GM19240 (cell line): ENCODE results near the genes POGK and TADA1.

GRCh38 chr1:163320987-163321292, 814 bp upstream of the NUF2 start:
- RRBS: no CpG with 5 or more reads among the region's 1 CpG

DNA sequence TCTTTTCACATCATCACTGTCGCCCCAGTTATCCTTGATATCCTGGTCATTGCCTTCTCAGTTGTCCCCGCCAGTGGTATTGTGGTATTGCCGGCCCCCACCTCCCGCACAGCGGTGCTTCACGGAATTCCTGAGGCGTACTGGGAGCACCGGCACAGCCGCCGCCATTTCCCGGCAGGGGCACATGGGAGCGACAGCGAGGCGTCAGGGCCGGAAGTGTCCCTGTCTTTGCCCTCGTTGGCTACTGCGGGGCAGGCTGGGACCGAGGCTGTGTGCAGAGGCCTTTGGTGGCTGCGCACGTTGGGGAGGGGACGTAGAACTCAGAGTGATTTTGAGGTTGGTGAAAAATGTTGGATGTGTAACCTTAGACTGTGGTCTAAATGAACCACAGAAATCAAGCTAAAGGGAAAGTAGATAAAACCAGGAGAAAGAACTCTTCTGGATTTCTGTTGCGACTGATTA, 101.3 kb downstream of the NUF2 start:
- RRBS: 92% methylated on average over 10 of the region's 22 CpGs

DNA sequence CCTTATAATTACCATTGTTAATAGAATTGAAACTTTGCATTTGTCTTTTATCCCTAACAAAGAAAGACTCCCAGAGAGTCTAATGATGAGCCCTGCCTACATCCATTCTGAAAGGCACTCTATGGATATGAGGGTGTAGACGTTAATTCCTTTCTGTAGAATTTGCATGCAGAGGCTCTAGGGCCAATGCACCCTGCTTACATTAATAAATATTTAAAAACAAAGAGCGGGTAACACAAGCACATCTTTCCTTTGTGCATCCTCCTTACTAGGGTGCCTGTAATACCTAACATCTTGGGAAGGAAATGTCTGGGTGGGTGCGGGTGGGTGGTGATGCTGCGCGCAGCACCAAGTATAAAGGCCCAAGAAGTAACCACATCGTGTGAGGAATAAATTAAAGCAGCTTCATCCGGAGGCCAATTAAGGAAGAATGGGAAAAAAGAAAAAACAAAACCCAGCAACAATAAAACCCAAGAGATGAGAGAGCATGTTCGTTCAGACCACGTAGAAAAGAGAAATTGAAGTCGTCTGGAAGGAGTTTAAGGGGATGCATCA, 16.7 kb downstream of the PBX1 start:
- RRBS: no CpG with 5 or more reads among the region's 10 CpGs

DNA sequence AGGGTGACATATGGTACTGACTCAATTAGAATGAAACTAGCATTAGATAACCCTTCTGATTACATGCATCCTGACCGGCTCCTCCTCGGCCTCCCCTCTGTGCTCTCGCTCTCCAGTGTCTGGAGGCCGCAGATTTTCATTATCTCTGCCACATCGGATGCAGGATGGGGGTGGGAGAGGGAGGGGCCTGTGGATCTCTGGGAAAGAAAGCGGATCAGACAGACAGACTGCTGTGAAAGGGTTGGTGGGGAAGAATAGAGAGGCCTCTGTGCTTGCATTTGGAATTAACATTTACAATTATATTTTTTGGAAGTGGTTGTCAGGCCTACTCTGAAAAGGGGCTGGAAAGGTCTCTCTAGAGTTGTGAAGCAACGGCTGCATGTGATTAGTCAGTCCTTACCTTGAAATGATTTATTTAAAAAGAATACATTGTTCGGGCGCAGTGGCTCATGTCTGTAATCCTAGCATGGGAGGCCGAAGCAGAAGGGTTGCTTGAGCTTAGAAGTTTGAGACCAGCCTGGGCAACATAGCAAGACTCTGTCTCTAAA, 131.1 kb downstream of the PBX1 start:
- RRBS: no CpG with 5 or more reads among the region's 10 CpGs

GRCh38 chr1:164699531-164700890, 141.0 kb downstream of the PBX1 start:
- RRBS: no CpG with 5 or more reads among the region's 23 CpGs

- RRBS: no CpG with 5 or more reads among the region's 7 CpGs
Observed at GRCh38 chr1:165632435-165632873, 1.4 kb downstream of the MGST3 start.

- RRBS: no CpG with 5 or more reads among the region's 14 CpGs
Observed at GRCh38 chr1:165896148-165896770, 68.8 kb downstream of the UCK2 start.

DNA sequence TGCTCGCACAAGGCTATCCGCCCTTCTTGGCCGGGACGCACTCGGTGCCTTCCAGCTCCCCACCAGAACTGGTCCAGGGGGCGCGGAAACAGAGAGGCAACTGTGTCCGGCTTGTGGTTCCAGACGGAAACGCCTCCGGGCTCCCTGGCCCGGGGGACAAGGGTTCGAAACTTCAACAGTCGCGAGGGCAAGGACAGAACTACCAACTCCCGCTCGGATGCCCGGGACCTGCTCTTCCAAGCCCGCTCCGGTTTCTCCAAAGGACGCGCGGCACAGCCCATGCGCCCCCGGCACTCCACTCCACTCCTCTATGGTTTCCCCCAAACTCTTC, 1.5 kb downstream of the FAM78B start:
- RRBS: 8% methylated on average over 19 of the region's 25 CpGs

- RRBS: 2% methylated on average over 41 of the region's 91 CpGs
Observed at GRCh38 chr1:166838761-166839738, at the start of gene POGK. Gene POGK, plus strand, starts transcription at chr1:166839475.

- RRBS: 3% methylated on average over 14 of the region's 46 CpGs
Observed at GRCh38 chr1:166876141-166876793, at the start of gene TADA1. Gene TADA1, minus strand, starts transcription at chr1:166876264.

- RRBS: no CpG with 5 or more reads among the region's 7 CpGs
Observed at GRCh38 chr1:167083290-167083904, 6.8 kb downstream of the GPA33 start.

DNA sequence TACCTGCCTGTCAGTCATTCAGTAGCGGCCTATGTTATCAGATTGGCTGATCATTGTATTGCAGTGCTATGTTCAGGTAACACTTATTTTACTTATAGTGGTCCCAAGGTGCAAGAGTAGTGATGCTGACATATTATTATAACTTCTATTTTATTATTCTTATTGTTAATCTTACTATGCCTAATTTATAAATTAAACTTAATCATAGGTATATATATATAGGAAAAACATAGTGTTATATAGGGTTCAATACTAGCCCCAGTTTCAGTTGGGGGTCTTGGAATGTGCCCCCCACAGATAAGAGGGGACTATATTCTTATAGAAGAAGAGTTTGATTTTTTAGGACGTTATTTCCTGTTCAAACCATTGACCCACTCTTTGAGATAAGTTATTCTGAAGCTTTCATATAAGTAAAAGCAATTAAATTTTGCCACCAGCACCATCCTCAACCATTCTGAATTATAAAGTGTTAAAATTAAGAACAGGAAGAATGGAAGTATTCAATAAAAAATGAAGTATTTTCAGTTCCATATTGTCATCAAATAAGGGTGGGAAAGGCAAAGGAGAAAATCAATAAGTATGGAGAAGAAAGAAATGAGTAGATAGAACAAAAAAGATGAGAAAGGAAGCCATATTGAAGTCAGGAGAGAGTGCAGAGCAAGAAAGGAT, 55.7 kb downstream of the POU2F1 start:
- RRBS: no CpG with 5 or more reads among the region's 2 CpGs

- RRBS: no CpG with 5 or more reads among the region's 9 CpGs
Observed at GRCh38 chr1:167509576-167510025, 8.7 kb downstream of the CD247 start.

DNA sequence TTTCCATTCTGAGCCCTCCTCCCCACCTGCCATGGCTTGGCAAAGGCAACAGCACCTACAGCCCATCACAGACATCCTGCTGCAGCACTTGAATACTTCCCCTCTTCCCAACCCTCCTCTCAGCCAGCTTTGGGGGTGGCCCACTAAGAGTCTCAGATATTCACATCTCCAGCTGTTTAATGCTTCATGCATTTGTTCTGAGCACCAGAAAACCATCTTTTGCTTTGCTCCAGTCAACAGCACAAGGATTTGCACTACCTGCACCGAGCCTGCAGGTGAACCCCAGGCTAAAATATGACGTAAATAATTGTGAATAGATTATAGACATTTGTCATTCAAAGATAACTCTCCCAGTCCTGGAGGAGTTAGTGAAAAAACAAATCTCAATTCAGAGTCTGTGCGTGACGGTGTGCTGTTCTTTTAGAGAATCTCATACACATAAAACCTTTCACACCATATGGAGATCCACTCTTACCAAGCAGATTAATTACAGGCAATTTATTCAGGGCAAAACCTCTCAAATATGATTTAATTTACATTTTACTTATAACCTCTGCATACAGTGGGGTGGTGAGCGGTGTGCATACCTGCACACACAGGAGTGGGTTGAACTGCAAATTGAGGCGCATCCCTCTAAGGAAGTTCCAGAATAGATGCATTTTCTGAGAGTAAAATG, 7.4 kb downstream of the CD247 start:
- RRBS: no CpG with 5 or more reads among the region's 6 CpGs

GRCh38 chr1:167516479-167517447, 1.6 kb downstream of the CD247 start:
- RRBS: no CpG with 5 or more reads among the region's 20 CpGs

- RRBS: no CpG with 5 or more reads among the region's 4 CpGs
Observed at GRCh38 chr1:167601250-167601787, 28.7 kb upstream of the RCSD1 start.

DNA sequence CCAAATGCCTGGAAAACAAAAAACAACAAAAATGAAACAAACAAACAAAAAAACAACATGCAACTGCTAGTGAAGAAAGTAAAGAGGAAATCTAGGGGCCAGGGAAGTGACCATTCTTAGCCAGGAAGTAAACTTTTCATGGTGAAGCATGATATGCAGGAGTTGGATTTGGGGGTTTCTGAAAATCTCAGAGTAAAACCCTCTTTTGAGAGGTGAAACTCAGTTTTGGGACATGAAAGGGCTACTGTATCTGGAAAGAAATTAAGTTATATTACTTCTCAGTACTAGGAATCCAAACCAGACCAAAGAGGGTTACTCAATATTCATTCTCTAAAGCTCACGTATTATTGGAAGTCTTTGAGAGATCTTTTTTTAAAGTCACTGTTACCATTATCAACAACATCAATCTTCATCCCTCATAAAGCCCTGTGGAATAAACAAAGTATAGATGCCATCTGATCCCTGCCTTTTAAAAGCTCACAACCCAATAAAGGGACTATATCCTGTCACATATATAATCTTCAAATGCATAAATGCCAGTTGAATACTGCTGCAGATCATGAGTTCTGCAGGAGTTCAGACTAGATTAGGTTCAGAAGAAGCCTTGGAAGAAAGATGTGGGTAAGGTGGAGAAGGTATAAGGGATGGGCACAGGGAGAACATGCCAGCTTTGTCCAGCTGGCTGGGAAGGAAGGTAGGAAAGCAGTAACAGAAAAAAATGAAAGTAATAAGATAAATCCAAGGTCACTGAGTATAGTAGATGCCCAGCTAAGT, 2.9 kb downstream of the RCSD1 start:
- RRBS: no CpG with 5 or more reads among the region's 1 CpG

- RRBS: no CpG with 5 or more reads among the region's 3 CpGs
Observed at GRCh38 chr1:167633535-167633898, 3.5 kb downstream of the RCSD1 start.

GRCh38 chr1:167789807-167790786, 68.3 kb downstream of the MPZL1 start:
- RRBS: no CpG with 5 or more reads among the region's 10 CpGs

DNA sequence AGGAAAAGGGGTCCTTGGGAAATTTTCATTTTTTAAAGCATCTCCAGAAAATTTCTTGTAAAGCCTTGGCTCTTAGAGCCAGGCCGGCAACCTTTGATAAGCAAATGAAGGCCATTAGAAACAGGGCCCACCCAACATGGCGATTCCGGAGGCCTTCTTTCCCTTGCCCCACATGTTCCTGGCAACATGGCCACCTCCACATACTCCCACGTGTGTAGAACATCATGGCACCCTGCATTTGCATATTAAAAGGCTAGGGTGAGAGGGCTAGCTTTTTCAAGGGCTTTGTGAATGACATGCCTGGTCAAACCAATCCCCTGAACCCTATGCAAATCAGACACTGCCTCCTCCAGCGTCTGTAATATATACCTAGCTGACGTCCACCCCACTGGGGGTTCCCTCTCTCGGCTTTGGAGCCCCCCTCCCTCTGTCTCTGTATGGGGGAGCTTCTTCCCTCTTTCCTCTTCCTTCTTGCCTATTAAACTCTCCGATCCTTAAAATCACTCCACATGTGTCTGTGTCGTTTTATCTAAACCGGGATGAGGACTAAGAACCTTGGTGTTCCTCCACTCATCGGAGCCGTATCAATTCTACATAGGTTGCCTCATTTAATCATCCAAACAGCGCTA, 1.6 kb downstream of the ADCY10 start:
- RRBS: 100% methylated on average over 2 of the region's 13 CpGs